Foreskin fibroblast (primary cell): ENCODE measurements around a stretch of chr7.

GRCh38 chr7:139341942-139342401, 835 bp downstream of the FMC1 start:
- RRBS: no CpG with 5 or more reads among the region's 7 CpGs

DNA sequence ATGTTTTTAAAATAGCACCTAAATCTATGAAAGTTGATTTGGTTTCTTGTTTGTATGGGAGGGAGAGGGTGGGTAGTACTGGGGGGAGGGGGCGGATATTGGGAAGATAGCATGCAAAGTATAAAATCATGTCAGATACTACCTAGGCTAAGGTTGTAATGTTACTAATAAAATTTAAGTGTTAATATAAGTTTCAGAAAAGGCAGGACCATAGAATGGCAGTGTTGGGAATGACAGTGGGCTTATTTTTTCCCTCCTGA, 11.7 kb downstream of the LUC7L2 start:
- RRBS: no CpG with 5 or more reads among the region's 1 CpG

DNA sequence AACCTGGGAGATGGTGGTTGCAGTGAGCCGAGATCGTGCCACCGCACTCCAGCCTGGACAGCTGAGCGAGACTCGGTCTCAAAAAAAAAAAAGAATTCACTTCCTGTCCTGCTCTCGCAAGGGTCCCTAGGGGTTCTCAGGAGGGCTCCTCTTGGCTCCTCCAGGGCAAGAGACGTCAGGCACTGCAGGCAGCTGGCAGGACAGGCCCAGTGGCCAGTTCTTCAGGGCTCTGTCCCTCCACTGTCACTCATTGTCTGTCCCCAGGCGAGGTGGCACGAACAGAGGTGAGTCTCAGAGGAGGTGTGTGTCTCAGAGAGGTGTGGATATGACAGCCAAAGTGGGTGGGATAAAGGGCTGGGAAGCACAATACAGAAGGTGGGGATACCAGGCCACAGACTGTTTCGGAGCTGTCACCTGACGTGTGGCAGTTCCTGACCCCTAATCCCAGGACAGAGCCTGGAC, 11.9 kb downstream of the KLRG2 start:
- RRBS: no CpG with 5 or more reads among the region's 11 CpGs

- RRBS: no CpG with 5 or more reads among the region's 10 CpGs
Observed at GRCh38 chr7:139643809-139644607, 120.5 kb downstream of the CLEC2L start.

DNA sequence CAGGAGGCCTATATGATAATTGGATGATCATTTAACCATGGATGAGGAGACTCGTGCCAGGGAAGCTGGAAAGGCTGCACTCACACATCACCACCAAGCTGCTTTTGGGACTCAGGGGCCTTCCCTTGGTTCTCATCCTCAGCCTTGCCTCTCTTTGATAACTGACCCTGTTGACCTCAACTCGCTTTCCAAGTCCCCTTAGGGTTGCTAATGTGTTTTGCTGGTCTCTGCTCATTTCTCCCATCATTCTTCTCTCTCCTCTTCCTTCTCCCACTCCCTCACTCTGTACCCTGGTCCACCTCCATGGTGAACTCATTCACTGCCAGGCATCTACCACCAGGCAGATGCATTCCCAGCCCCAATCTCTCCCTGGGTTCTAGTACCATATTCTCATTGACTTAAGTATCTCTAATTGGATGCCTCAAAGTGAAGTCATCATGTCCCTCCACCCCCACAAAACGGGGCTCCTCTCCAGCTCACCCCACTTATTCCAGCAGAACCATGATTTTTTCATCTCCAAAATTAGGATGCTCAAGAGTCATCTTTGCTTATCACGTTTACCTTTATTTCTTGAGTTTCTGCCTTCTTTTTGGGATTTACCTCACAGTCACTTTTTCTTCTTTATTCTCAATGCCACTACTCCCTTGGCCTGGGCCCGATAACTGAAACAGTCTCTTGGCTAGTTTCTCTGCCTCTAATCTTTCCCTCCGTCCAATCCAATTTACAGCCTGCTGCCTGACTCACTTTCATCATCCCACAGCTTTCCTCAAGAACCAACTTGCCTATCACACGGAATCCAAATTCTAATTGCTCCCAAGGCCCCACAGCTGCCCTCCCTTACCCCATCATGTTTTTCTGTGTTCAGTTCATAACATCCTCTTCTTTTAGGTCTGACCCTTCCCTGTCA, 121.7 kb downstream of the HIPK2 start:
- RRBS: no CpG with 5 or more reads among the region's 7 CpGs

DNA sequence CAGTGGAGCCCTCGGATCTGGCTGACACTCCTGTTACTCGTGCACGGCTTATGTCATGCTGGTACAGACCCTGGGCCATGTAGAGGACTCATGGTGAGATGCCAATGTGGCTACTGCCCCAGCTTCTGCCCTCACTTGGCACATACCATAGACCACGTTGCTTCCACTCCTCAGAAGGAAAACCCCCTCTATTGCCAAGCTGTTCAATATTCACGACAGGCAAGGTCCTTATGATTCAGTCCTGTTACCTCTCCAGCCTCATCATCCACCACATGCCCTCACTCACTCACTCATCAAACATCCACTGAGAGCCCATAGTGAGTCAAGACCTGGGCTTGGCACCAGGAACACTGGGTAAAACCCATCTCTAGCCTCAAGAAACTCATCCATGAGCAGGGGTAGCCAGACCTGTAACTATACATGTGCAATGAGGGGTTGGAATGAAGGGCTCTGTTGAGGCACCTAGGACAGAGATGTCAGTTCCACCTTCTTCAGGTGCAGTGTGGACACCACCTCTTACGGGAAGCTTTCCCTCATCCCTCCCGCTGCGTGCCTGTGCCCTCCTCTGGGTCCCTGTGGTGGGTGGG, 95.7 kb downstream of the HIPK2 start:
- RRBS: no CpG with 5 or more reads among the region's 8 CpGs

GRCh38 chr7:139687910-139688639, 89.7 kb downstream of the HIPK2 start:
- RRBS: no CpG with 5 or more reads among the region's 7 CpGs

GRCh38 chr7:139693955-139694864, 83.6 kb downstream of the HIPK2 start:
- RRBS: no CpG with 5 or more reads among the region's 14 CpGs

- RRBS: no CpG with 5 or more reads among the region's 4 CpGs
Observed at GRCh38 chr7:139709382-139710001, 68.3 kb downstream of the HIPK2 start.

DNA sequence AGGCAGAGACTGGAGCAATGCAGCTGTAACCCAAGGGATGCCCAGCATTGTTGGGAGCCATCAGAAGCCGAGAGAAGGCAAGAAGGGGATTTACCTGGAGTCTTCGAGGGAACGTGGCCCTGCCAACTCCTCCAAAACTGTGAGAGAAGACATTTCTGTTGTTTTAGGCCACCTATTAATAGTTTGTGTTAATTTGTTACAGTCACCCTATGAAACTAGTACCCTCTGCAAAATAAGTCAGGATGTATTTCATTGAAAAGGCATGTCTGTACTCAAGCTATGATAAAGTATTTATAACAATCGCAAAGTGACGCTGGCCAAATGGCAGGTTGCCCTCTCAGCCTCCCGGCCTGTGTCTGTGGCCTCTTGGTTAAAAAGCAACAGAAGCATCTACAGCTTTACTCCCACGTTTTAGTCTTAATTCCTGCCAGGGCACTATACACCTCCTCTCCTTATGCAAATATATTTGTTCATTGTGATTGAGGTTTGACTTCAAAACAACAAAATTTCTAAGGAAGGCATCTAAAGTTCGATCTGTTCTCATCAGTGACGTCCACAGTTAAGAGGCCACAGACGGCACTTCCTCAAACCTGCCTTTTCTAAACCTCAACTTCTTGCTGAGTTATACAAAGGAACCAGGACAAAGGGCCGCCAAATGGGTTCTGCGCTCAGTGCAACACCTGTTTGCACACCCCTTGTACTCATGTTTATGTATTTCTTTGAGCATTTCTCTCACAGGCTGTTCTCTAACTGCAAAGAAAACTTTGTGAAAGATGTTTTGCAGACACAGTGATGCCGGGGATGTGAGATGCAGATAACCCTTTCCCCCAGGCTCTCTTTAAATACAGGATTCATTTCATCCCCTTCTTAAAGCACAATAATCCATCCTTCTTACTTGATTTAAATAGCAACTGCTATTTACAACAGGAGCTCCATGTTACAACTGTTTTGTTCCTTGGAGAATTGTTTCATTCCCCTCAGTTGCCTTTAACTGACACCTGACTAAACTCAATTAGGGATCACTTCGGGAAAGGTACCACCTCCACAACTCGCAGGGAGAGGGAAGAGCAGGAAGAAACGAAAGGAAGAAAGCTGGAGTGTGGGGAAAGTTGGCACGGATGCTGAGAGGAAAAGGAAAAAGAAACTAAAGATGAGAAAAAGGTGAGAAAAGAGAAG, 46.5 kb downstream of the HIPK2 start:
- RRBS: no CpG with 5 or more reads among the region's 17 CpGs

- RRBS: no CpG with 5 or more reads among the region's 5 CpGs
Observed at GRCh38 chr7:139732168-139732641, 45.6 kb downstream of the HIPK2 start.

GRCh38 chr7:139748130-139748529, 29.7 kb downstream of the HIPK2 start:
- RRBS: no CpG with 5 or more reads among the region's 14 CpGs

GRCh38 chr7:139749285-139750274, 28.2 kb downstream of the HIPK2 start:
- RRBS: no CpG with 5 or more reads among the region's 15 CpGs

DNA sequence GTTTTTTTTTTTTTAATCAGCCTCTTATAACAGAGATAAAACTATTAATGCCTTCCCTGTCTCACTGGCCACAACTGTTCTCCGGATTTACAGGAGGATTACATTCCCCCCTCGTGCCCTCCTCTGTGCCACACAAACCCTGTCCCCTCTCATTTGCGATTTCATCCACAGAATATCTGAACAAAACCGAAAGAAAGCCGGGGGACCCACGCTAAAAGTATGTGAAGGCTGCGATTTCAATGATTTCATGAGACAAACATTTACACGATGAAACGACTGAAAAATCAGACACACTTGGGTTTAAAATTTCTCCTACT, 1.4 kb downstream of the HIPK2 start:
- RRBS: 2% methylated on average over 4 of the region's 9 CpGs

GRCh38 chr7:139961408-139962499, 101.0 kb downstream of the PARP12 start:
- RRBS: no CpG with 5 or more reads among the region's 17 CpGs

GRCh38 chr7:139995173-139995687, 67.5 kb downstream of the PARP12 start:
- RRBS: 35% methylated on average over 4 of the region's 12 CpGs

- RRBS: no CpG with 5 or more reads among the region's 14 CpGs
Observed at GRCh38 chr7:140025938-140026855, 36.6 kb downstream of the PARP12 start.

- RRBS: no CpG with 5 or more reads among the region's 10 CpGs
Observed at GRCh38 chr7:140041414-140042295, 21.1 kb downstream of the PARP12 start.

DNA sequence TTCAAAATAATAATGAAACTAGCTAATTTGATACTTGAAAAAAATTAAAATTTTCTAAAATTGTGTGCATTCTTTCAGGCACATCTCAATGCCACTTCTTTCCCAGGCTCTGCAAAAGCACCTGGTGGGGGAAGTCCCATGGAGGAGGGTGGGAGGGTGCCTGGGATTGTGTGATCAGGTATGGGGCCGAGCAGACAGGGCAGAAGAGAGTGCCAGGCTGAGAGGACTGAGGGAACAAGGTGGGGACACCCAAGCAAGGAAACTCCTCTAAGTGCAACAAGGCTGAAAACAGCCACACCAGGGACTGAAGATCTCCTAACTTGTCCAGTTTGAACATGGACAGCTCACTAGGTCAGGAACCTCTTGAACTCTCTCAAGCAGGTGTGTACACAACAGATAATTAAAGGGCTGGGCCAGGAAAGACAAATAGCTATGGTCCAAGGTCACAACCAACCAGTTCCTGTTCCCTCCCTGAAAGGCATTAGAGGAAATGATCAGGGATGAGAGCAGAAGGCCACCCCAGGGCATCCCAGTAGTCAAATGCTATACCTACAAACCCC, 13.7 kb downstream of the PARP12 start:
- RRBS: no CpG with 5 or more reads among the region's 1 CpG

DNA sequence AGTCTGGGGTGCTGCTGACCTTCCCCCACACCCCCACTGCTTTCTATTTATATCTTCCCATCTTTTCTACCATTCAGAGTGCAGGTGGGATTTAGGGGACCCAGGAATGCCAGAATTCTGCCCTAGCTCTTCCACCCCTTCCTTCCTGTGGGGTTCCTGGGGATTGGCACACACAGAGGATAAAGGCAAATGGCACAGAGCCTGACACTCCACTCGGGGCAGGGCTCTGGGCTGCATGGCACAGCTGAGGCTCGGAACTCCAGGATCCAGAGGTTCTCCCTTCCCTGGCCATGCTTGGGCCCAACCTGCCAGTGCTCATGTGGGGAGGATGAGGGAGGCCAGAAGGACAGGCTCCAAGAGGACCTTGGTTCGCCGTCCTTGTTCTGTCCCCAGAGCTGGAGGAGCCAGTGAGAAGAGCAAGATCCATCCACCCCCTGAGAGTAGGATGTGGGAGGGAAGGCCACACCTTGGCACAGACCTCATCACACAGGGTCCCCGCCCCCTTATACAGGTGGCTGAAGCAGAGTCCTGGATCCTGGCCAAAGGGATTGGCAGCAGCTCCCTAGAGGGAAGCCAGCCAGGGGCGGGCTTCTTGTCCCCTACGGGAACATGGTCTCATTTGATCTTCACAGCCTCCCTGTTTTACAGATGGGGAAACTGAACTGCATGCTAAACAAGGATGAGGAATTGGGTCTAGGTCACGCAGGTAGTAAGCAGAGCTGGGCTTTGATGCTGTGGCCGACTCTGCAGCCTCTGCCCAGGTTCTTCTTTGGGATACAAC, 61.9 kb upstream of the KDM7A start:
- RRBS: no CpG with 5 or more reads among the region's 9 CpGs